AG04450 (cell line): ENCODE measurements around the gene COL13A1.

GRCh38 chr10:67772885-67773272 lies 65.1 kb downstream of the DNAJC12 start:
- CAGE, long polyA plus RNA = no peak

DNA sequence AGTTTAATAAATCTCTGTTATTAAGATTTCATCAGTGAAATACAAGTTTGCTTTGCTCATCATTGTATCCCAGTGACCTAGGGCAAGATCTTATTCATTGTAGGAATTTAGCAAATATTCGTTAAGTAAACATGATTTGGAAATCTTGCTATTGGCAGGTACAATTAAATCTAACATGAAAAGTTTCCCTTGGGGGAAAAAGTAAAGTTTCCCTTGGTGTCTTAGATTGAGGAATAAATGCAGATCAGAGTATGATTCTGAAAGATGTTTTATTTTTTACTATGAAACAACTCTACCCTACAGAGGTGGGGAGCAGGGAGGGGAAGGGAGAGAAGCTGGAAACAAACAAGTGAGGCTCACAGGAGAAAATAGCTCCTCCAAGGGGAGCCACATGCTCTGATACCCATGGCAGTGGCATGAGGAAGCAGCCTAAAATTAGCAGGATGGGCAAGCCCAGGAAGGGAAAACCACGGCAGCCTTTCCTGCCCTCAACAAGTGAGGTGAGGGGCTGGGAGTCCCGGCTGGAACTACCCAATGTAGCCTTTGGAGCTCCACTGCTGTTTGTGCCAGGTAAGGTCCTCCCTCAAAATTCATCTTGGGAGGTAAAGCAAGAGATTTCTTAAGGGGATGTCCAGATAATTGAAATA lies 12.5 kb upstream of the HERC4 start:
- CAGE, long polyA plus RNA = no peak
- RRBS = no CpG with 5 or more reads among the region's 3 CpGs

DNA sequence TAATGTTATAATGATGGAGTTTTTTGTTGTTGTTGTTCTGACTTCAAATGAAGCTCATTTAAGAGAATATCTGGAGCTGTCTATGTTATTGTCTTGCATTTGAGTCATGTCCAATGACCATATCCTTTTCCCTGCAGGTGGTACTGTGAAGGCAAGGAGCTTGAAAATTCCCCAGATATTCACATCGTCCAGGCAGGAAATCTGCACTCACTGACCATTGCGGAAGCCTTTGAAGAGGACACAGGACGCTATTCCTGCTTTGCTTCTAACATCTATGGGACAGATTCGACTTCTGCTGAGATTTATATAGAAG lies 33.5 kb downstream of the MYPN start:
- CAGE, long polyA plus RNA = no peak
- RRBS = no CpG with 5 or more reads among the region's 4 CpGs

DNA sequence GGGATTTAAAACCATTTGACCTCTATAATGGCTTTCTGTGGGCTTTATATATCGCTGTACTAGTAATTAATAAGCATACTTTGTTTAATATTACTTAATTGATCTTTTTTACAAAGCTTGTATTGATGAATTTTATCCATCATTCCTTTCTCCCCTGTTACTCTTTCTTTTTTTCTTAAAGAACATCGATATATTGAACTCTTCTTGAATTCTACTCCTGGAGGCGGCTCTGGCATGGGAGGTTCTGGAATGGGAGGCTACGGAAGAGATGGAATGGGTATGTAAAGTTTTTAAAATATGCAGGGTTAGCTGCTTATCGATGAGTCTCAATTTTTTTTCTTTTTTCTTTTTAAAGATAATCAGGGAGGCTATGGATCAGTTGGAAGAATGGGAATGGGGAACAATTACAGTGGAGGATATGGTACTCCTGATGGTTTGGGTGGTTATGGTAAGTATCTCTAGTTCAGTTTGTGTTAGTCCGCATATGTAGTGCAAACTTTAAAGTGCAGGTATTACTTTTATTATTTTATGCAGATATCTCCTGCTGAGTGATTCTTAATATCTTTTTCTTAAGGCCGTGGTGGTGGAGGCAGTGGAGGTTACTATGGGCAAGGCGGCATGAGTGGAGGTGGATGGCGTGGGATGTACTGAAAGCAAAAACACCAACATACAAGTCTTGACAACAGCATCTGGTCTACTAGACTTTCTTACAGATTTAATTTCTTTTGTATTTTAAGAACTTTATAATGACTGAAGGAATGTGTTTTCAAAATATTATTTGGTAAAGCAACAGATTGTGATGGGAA lies 8.9 kb upstream of the PBLD start:
- CAGE, long polyA plus RNA = no peak
- RRBS = no CpG with 5 or more reads among the region's 9 CpGs

- CAGE, long polyA plus RNA = no peak
- RRBS = no CpG with 5 or more reads among the region's 3 CpGs
Observed at GRCh38 chr10:68344898-68345607, 12.3 kb upstream of the PBLD start.

DNA sequence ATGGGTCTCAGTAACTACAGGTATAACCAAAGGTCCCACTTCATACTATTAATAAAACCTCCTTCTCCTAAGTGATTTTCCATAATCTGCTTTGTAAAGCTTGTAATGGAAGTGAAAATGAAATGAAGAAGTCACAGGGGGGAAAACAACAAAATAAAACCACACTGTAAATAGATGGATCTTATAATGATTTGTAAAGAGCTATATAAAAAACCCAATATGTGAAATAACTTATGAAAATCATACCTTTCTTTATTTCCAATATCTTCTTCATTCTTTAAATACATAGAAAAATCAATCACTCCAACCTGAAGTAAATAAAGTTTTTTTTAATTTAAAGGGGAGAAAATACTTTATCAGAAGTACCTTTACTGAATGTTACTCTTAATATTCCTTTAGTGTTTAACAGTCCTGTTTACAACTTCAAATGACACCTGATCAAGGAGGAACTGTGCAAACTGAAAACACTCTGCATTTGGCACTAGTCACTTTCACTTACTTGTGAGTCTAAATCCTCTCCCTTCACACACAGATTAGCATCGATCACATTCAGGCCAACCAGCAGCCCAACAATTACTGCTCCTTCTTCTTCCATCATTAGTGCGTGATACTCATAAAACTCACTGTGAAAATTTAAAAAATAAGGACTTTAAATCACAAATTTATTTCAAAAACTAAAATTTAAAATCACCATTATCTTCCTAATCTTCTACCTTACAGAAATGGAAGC lies 13.1 kb downstream of the RUFY2 start:
- CAGE, long polyA plus RNA = no peak
- RRBS = no CpG with 5 or more reads among the region's 2 CpGs

- CAGE, long polyA plus RNA = no peak
- RRBS = no CpG with 5 or more reads among the region's 59 CpGs
Observed at GRCh38 chr10:68561287-68562485, 1.5 kb downstream of the TET1 start.

- CAGE, long polyA plus RNA = no peak
- RRBS = 2% methylated on average over 12 of the region's 67 CpGs
Observed at GRCh38 chr10:68828047-68828673, 829 bp downstream of the STOX1 start.

DNA sequence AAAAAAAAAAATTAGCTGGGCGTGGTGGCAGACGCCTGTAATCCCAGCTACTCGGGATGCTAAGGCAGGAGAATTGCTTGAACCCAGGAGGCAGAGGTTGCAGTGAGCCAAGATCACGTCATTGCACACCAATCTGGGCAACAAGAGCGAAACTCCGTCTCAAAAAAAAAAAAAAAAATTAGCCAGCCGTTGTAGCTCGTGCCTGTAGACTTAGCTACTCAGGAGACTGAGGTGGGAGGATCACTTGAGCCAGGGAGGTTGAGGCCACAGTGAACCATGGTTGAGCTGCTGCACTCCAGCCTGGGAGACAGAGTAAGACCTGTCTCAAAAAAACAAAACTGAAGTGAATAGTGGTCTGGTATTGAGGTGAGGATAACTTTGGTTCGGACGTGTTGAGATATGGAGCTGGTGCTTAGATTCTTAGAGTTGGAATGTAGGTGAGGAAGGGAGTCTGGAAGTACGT lies 2.9 kb downstream of the DDX50 start:
- CAGE, long polyA plus RNA = no peak
- RRBS = no CpG with 5 or more reads among the region's 11 CpGs

DNA sequence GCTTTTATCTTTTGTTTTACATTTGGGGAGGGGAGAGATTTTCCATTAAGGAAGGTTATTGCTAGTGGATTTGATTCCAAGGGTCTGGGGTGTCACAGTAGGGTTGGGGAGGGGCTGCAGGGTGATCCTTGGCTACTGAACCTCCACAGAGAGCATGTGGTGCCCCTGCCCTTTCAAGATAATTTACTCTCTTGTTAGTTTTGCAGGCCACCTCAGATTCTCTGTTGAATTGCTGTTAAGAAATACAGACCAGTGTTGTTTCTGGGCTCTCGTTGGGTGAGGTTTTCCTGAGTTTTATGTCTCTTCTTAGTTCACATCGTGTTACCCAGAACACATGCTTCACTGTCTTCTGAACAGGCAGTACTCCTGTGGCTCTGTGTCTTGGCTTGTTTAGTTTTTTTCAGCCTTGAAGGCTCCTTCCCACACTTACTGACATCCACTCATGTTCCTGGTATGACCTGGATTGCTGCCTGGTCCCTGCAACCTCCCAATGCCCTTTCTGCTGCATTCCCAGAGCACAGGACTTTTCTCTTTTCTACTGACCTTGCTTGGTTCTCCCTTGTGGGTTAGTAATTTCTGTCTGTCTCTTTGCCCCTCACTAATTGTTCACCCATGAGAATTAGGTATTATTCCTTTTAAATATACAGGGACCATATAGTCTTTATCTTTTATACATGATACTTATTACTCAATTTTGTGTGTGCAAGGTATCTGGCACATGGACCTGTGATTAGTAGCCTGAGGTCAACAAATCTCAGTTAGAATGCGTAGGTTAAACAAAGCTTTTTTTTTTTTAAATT lies 4.4 kb downstream of the KIFBP start:
- CAGE, long polyA plus RNA = no peak
- RRBS = no CpG with 5 or more reads among the region's 3 CpGs

GRCh38 chr10:69072718-69073475 lies 15.0 kb upstream of the SRGN start:
- CAGE, long polyA plus RNA = no peak
- RRBS = no CpG with 5 or more reads among the region's 9 CpGs

DNA sequence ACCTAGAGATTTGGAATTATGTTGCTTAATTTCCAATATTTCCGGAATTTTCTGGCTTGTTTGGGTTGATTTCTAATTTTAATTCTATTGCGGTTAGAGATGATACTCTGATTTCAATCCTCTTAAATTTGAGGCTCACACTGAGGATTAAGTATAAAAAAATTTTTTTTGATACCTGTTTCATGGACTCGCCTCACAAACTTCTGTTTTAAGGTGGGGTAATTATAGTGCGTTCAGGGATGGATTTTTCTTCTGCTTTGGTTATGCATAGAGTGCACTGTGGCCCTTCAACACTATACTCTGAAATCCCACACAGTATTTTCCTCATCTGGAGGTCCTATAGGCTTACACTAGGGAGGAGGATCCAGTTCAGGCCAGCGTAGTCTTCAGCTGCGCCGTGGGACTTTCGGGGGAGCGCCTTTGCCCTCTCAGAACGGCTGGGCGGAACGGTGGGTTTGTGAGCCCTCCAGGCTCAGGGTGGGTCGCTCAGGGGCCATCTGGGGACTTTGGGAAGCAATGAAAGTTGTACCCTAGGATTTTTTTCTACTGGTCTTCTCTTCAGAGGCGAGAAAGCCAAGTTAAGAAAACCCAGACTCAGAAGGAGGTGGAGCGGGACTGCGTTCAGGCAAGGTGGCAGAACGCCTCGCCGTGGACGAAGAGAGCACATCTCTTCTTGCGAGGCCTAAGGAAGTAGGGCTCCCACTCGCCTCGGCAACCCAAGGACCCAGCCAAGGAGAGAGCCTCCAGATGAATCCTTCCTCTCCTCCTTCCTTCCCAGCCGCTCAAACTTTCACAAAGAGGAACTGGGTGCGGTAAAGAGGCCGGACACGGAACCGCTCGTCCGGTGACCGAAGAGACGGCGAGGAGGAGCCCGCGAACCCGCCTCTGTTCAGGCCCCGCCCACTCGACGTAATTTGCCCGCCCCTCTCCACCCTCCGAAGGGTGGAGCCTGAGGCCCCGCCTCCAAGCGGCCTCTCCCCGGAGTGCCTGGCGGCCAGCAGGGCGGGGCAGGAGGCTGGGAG lies 569 bp upstream of the VPS26A start:
- CAGE, long polyA plus RNA = no peak
- RRBS = 0% methylated on average over 3 of the region's 46 CpGs

GRCh38 chr10:69349087-69349916 lies 30.7 kb downstream of the HK1 start:
- CAGE, long polyA plus RNA = no peak
- RRBS = no CpG with 5 or more reads among the region's 9 CpGs

DNA sequence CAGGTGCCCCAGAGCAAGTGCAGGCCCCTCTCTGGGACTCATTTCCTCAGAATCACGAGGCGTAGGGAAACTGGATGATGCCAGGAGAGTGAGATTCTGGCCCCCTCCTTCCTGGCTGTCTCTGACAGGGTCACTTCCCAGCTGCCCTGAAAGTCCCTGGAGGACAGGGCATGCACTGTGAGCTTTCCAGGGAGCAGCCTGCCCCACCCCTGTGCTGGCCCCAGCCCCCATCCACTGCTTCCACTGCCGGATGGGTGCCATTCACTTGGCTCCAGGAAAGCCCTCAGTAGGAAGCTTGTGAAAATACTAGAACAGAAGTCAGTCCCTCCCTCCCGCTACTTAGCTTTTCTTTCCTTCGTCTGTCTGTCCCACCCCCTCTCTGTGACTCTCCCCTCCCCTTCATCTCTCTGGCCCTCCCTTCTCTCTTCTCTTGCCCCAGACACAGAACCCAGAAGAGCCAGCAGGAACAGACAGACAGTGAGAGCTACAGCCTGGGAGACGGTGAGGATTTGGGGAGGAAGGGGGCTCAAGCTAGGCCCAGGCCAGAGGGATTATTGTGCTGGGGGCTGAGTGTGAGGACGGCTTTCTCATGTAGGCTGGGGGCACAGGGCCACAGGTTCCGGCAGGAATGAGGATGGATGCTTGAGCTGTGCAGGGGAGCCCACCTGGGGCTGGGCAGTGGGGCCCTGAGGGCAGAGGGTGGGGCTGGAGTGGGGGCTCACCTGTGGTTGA lies 10.2 kb downstream of the TACR2 start:
- CAGE, long polyA plus RNA = no peak
- RRBS = no CpG with 5 or more reads among the region's 8 CpGs

GRCh38 chr10:69409214-69409529 lies 7.5 kb downstream of the TACR2 start:
- CAGE, long polyA plus RNA = no peak
- RRBS = no CpG with 5 or more reads among the region's 5 CpGs

DNA sequence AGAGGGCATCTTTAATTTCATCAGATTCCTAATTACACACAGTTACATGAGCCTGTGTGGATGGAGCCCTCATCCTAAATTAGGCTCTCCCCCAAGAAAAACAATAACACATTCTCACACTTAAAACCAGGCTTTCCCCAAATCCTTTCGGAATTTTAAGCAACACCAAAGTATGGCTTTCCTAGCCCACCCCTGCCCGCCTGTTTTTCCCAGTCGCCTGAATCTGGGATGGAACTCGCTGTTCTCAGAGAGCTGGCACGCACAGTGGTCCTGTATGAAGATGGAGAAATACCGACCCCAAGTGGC lies 3.6 kb downstream of the TACR2 start:
- CAGE, long polyA plus RNA = no peak
- RRBS = no CpG with 5 or more reads among the region's 6 CpGs

DNA sequence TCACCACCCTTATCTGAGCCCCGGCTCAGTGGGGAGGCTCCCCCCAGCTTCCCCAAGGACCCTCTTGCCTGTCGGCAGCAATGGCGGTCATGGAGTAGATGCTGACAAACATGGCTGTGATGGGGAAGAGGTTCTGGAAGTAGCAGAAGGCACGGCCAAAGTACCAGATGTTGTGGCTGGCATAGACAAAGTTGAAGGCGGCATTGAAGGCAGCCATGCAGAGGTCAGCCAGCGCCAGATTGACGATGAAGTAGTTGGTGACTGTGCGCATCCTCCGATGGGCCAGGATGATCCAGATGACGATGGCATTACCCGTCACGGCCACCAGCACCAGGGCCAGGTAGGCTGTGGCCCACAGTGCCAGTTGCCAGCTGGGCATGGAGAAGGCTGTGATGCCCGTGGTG lies 852 bp downstream of the TACR2 start:
- CAGE, long polyA plus RNA = no peak
- RRBS = no CpG with 5 or more reads among the region's 13 CpGs

- CAGE, long polyA plus RNA = no peak
- RRBS = no CpG with 5 or more reads among the region's 5 CpGs
Observed at GRCh38 chr10:69420938-69421137, 4.1 kb upstream of the TACR2 start.

DNA sequence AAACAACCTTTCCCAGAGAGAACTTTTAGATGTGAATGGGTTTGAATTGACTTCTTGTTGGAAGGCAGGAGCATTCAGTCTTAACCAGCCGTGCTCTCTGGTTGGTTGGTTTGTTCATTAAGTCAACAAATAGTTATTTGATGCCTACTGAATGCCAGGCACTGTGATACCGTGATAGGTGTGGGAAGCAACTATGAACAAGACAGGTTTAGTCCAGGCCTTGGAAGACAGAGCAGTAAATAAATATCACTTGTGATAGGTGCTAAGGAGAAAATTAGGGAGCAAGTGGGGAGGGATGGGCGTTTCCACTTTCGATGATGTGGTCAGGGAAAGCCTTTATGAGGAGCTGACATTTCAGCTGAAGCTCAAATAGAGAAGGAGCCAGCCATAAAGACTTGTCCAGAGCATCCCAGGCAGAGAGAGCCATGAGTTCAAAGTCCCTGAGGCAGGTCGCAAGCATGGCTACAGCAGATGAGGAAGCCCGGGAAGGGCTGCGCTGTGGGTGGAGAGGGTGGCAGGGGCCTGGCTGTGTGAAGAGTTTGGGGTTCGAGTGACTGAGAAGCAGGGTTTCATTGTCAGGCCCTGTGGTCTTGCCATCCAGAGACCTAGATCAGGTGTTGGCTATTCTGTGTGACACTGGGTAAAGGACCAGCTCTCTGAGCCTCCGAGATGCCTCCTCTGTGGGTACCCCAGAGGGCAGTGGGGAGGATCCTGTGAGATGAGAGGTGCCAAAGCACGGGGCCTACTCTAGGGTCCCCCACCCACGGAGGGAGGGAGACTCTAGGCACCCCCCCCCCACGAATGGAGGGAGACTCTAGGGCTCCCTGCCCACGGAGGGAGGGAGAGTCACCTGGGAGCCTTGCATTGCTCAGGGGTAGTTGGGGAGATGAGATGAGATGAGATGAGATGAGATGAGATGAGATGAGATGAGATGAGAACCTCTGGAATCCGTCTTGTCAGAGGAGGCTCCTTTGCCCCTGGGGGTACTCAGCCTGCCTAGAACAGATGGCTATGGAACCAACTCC lies 8.2 kb downstream of the TSPAN15 start:
- CAGE, long polyA plus RNA = no peak
- RRBS = no CpG with 5 or more reads among the region's 14 CpGs

GRCh38 chr10:69801416-69802207 lies at the start of gene COL13A1:
COL13A1 (plus strand) TSS chr10:69801906.
- CAGE, long polyA plus RNA = no peak
- RRBS = 2% methylated on average over 22 of the region's 52 CpGs